ENCODE measurements around the gene CR1L.

DNA sequence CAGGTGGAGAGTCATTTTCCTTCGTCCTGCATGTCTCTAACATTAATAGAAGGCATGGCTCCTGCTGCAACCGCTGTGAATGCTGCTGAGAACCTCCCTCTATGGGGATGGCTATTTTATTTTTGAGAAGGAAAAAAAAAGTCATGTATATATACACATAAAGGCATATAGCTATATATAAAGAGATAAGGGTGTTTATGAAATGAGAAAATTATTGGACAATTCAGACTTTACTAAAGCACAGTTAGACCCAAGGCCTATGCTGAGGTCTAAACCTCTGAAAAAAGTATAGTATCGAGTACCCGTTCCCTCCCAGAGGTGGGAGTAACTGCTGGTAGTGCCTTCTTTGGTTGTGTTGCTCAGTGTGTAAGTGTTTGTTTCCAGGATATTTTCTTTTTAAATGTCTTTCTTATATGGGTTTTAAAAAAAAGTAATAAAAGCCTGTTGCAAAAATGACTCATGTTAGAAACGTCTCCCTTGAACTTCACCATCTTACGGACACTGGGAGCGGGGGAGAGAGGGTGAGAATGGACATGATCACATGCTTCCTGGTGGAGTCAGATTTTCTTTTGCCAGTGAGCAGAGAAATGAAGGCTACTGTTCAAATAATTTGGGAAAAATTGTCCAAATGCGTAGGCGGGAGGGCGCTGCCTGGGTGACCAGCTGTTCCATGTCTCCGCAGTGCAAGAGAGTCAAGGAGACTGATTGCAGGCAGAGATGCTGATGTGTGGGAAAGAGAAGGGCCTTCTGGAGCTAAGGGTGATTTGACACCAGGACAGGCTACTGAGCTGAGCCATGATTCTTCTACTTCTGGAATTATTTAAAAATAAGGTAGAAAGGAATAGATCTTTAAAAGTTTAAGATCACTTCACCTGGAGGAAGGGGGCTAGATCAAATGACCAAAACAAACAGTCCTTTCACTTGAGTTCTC lies 23.2 kb downstream of the EIF2D start:
- PRO-cap, result no peak

GRCh38 chr1:206658210-206658874 lies 23.0 kb downstream of the DYRK3 start:
- PRO-cap, result no peak

GRCh38 chr1:206685173-206686123 lies 743 bp downstream of the MAPKAPK2 start:
- PRO-cap, result bidirectional peak, plus-strand start at chr1:206685685, minus-strand start at chr1:206685589; bidirectional peak, plus-strand start at chr1:206686040, minus-strand start at chr1:206685963

- PRO-cap, result no peak
These were observed 5.2 kb downstream of the MAPKAPK2 start for GRCh38 chr1:206689788-206690393.

DNA sequence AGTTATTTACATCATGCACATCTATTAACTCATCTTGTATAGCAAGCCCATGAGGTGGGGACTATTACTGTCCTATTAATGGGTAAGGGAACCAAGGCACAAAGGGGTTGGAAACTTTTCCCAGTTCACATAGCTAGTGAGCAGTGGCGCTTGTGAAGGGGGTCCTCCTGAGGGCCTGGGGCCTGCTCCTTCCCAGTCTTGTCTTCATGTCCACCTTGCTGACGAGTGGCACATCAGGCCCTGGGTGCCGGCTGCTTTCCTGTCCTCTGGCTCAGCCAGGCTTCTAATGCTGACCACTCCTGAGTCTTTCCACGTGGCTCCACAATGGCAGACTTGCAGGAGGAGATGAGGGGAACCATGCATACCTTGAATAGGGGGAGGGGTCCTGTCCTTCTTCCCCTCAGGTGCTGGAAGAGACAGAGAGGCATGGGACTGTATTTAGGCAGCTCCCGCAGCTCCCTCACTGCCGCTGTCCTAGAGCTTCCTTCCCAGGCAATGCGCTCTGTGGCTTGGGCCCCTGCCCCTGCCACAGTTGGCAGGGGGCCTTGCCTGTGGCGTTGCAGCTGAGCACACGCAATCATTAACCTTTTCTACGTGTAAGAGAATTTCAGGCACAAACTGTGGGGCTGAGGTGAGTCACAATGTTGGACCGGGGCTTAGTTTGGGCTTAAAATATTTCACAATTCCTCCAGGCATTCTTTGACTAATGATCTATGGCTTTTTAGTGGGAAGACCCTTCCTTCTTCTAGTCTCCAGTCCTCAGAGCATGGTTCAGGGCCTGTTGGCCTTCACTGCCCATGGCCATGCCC lies 38.9 kb downstream of the MAPKAPK2 start:
- PRO-cap, result no peak

- PRO-cap, result no peak
These were observed 40.2 kb downstream of the MAPKAPK2 start for GRCh38 chr1:206724932-206725248.

DNA sequence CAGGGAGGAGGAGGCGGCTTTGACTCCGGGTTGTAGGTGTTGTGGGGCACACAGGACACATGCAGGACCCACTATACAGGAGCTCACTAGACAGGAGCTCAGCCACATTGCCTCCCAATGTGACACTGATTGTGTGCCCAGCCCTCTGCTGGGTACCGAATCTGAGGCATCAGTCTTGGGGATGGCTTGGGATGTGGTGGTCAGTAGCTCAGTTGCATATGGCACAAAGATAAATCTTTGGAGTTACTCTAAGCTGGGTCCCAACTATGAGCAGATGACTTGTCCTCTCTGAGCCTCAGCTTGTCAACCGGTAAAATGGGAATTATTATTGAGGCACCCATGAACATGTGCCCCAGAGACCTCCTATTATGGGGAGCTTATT lies 29.1 kb upstream of the IL19 start:
- PRO-cap, result no peak

DNA sequence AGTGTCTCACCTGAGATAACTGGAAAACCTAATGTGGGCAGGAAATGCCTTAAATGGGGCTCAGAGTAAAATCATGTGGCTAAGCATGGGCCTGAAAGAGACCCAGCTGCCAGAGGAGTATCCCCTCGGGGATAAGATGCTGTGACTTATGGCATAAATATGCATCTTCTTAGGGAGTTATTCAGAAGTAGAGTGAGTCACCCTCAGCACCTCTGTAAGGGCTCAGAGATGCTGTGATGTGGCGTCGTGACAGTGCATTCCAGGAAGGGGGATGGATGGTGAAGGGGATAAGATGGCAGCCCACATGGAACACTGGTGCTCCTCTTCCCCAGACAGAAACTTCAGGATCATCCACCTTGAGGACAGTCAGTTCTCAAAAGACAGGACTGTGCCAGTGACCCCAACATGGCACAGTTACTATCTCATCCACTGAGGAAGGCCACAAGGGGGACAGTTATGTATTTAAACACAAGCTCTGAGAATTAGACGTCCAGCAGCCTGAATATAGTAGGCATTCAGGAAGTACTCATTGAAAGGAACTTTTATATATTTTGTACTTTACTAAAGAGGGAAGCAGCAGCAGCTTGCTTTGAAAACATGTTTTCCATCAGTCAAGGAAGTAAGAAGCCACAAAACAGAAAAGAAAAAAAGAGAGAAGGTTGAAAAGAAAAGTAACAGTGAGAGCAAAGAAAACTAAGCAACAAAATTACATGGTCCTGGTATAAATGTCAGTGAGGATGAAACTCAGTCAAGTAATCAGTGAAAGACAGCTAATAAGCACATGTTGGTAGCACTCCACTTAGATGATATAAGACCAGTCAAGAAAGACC lies 8.3 kb downstream of the IL24 start:
- PRO-cap, result no peak

DNA sequence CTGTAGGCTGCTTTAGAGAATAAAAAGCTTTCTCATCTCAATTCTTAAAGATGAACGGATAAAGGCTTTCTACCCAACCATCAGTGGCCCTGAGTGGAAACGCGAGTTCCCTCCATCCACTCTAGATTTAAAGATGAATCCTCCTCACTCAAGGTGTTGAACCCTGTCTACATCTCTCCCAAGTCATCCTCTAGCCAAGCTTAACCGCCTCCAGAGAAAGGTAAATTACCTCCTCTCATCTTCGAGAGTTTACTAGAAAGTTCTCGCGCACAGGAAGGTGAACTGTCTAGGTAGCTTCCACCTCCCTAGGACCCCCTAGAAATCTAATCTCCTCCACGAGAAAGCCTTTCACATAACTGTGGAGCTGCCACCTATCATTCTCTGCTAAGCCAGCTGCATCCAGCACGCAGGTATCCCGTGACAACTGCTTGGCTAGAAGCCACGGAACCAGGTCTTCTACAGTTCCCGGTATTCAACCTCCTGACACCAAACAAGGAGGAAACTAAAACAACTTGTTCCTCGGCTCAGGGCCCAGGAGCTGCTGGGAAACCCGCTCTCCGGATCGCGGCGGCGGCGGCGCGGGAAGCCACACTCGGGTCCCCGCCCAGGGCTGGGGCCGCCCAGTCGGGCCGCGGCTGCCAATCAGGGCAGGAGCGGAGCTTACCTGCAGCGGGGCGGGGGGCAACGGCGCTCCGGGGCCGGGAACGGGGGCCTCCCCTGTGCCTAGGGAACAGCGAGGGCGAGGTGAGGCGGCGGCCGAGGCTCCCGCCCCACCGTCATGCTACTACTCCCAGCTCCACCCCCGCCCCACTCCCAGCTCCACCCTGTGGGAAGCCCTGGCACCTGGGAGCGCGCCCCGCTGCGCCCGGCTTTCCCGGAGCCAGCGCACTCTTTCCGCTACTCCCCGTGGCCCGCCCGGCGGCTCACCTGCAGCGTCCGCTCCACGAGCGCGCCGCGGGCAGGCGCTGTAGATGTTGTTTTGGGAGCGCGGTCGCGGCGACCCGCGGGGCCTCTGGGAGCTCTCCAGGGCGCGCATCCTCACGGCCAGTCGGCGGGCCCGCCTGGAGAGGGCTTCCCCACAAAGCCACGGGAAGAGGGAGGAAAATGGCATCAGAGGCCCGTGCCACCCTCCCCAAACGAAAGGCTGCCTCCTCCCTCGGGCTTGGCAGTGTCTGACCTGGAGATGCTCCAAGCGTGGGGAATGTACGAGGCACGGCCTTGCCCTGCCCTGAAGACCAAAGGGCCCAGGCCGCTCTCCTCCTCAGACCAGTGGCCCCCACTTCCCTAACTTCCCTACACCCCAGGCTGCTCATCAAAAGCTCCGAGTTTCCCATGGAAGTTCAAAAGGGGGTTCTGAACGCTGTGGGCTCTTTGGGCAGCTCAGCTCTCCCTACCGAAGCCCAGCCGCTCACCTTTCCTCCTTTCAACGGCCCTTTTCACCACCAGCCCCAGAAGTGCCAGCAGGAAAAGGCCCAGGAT lies 12.1 kb downstream of the IL24 start:
- PRO-cap, result bidirectional peak, plus-strand start at position 562 of the sequence, minus-strand start at position 383 of the sequence; bidirectional peak, plus-strand start at position 842 of the sequence, minus-strand start at position 780 of the sequence; bidirectional peak, plus-strand start at position 974 of the sequence, minus-strand start at position 894 of the sequence

DNA sequence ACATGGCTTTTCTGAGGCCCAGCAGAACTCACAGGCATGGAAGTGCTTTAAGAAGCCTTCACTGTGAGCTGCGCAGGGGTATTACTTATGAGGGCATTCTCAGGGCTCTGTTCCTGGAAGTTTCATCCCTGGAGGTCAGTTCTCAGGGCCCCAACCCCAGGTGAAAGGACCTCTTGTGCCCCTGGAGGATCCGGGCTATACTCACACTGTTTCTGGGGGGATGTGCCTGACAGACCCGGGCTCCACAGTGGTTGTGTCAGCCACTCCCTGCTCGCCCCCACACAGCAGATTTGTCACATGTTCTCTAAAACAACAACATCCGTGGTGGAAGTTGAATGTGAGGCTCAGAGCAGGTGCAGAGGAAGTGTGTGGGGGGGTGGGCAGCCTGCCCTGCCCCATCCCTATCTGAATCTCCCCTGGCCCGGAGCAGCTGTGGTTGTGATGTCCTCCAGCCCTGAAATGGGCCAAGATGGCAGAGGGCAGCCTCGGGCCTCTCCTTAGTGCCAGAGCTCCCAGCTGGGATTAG lies 1.3 kb upstream of the FCMR start:
- PRO-cap, result bidirectional peak, plus-strand start at position 451 of the sequence, minus-strand start at position 306 of the sequence

GRCh38 chr1:206951369-206952155 lies 5.3 kb upstream of the PIGR start:
- PRO-cap, result no peak

GRCh38 chr1:206968796-206969516 lies 1.3 kb downstream of the FCAMR start:
- PRO-cap, result no peak

DNA sequence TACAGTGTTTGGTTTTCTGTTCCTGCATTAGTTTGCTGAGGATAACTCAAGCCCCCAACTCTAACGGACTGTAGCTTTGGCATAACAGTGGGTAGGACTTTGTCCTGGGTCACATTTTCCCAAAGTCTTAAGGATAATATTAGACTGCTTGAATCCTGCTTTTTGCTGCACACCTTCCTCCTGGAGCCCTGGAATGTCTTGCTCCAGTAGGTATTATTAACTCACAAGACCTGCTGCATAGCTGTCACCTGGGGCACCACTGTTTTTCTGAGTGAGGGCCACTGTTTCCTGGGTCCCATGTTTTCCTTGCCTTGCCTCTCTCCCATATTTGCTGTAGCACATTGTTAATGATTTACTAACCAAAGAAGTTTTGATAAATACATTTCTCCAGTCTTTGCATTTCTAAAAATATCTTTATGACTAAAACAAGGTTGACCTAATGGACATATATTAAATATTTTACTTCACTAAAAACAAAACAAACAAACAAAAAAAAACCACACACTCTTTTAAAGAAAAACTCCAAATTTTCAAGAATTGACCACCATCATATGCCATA lies 22.5 kb upstream of the FCAMR start:
- PRO-cap, result unidirectional peak, minus-strand start at position 273 of the sequence

GRCh38 chr1:207153142-207153435 lies 49.1 kb downstream of the C4BPA start:
- PRO-cap, result no peak

DNA sequence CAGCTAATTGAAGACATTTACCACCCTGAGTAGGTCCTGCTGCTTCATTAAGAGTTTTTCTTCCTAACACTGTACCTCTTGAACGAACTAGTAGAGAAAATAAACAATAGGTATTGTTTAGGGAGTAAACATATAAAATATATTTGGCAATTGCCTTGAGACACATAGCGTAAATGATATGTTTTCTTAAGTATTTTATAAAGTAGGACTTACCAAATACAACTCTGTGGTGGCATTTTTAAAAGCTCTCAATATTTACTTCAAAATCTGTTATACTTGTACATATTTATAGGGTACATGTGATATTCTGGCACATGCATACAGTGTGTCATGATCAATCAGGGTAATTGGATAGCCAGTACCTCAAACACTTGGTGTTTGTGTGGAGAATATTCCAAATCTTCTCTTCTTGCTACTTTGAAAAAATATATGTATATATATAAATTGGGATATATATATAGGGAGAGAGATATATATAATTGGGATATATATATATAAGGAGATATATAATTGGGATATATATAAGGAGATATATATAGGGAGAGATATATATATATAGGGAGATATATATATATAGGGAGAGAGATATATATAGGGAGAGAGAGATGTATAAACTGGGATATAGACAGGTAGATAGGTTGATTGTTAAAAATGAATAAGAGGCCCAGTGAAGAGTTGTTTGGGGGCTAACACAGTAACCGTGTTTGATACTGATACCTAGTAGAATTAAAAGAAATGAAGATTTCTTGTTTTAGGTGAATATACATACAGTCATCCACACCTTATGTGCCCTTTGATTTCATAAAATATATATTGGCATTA lies 1.4 kb downstream of the CD55 start:
- PRO-cap, result no peak

DNA sequence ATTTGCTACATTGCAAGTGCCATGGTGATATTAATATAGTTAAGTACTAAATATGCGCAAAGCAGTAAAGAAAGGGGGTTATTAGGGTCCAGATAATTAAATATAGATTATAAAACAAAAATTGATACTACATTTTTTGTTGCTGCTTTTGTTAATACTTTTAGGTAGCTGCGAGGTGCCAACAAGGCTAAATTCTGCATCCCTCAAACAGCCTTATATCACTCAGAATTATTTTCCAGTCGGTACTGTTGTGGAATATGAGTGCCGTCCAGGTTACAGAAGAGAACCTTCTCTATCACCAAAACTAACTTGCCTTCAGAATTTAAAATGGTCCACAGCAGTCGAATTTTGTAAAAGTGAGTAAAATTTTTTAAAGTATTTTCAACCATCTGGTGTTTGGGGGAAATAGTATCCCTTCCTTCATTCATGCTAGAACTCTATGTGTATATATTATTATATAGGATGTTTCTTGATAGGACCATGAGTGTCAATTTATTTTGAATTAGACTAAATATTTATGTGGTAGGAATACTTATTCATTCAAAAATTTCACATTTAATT lies 3.0 kb downstream of the CD55 start:
- PRO-cap, result no peak

GRCh38 chr1:207327204-207328273 lies 6.1 kb downstream of the CD55 start:
- PRO-cap, result no peak

DNA sequence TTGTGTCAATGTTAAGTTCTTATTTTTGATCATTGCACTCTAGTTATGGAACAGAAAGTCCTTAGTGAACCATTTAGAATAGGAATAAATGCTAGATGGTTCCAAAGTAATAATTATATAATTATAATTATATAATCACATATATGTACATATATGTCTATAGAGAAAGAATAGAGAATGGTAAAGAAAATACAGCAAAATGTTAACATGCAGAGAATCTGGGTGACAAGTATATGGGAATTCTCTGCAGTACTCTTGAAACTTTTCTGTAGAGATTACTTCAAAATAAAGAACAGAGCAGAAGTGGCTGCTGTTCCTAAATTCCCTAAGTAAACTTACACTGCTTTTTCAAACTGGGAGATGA lies 577 bp upstream of the CR2 start:
- PRO-cap, result no peak

DNA sequence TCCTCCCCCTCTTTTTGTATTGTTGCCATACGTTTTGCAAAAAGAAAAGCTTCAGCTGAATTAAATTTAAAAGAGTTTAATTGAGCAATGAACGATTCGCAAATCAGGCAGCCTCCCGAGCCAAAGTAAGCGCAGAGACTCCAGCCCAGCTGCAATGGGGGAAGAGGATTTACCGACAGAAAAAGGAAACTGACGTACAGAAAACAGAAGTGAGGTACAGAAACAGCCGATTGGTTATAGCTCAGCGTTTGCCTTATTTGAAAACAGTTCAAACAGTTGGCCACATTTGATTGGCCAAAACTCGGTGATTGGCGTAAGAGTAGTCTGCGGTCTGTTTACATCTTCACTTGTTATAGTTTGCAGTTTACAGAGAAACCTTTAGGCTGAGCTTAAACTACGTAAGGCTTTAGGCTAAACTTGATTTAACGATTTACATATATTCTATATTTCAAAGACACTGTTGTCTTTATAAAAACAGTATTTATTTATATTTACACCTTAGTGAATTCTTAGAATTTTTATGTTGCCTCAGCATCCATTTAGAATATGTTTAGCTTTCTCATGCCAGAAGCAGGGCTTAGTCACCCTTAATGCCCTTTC lies 23.7 kb downstream of the CR1 start:
- PRO-cap, result unidirectional peak, minus-strand start at position 153 of the sequence

- PRO-cap, result unidirectional peak, plus-strand start at chr1:207645149; unidirectional peak, plus-strand start at chr1:207645208
These were observed at the start of gene CR1L for GRCh38 chr1:207644635-207645664. TSS of gene CR1L (plus strand) at chr1:207645133.

Data from bronchus (tissue), 1 donor.